ENCODE data around the genes RASSF8 and SMCO2.

DNA sequence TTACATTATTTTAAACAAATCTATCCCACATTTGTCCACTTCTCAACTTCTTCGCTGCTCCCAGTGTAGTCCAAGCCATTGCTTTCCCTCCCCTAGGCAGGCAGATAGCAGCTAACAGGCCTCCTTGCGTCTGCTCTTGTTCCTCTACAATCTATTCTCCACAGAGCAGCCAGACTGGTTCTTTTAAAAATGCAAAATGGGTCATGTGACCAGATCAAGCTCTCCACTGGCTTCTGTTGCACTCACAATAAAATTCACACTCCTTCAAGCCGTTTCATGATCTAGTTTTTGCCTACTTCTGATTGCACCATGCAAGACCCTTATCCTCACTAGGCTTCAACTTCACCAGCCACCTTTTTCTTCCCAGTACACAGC, 6.0 kb upstream of the KRAS start:
- RAMPAGE, long total RNA = no peak
- RRBS = no CpG with 5 or more reads among the region's 3 CpGs

GRCh38 chr12:25958063-25959055, at the start of gene RASSF8:
Gene RASSF8, plus strand, starts transcription at chr12:25958682.
- RAMPAGE, long total RNA = no peak
- RRBS = under 1% methylated on average over 74 of the region's 141 CpGs

- RAMPAGE, long total RNA = no peak
- RRBS = no CpG with 5 or more reads among the region's 2 CpGs
These were observed 52.6 kb downstream of the RASSF8 start for GRCh38 chr12:26011038-26011459.

GRCh38 chr12:26113245-26113860, 11.5 kb downstream of the BHLHE41 start:
- RAMPAGE, long total RNA = no peak
- RRBS = no CpG with 5 or more reads among the region's 6 CpGs

DNA sequence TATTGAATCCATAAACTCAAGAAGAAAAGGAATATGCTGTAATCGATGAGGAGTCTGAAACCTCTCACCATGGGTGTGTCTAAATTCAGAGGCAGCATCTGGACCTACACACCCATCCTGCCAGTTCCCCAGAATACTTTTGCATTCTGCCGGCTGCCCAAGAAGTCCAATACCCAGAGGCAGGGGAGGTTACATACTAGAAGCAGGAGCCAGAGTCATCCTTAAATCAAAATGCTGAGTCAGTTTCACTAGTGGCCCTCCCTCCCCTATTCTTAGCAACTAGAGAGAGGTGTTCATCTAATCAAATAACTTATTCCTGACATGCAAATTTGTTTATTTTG, 8.0 kb downstream of the BHLHE41 start:
- RAMPAGE, long total RNA = no peak
- RRBS = no CpG with 5 or more reads among the region's 2 CpGs

- RAMPAGE, long total RNA = no peak
- RRBS = no CpG with 5 or more reads among the region's 3 CpGs
These were observed 4.3 kb downstream of the BHLHE41 start for GRCh38 chr12:26120514-26120981.

DNA sequence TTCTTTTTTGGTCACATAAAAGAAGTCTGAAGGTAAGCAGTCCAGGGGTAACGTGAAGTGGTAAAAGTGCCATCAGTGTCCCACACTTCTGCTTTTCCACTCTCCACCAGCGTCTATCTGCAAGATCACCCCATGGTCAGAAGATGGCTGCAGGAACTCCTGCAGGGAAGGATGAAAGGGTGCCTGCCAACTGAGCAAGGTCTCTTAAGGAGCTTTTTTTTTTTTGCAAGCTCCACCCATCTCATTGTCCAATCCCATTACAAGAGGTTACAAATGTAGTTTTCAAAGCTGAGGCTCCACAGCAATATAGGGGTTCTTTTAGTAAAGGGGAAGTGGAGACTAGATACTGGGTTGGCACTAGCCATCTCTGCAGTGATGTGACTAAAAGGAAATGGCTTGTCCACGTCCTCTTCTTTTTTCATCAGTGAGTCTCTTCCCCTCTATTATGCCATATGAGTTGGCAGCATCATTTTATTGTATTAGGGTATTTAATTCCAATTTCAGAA, 5.9 kb upstream of the BHLHE41 start:
- RAMPAGE, long total RNA = no peak
- RRBS = no CpG with 5 or more reads among the region's 3 CpGs

- RAMPAGE, long total RNA = no peak
- RRBS = no CpG with 5 or more reads among the region's 13 CpGs
These were observed 38.1 kb downstream of the SSPN start for GRCh38 chr12:26233092-26234195.

GRCh38 chr12:26271732-26272375, 76.5 kb downstream of the SSPN start:
- RAMPAGE, long total RNA = no peak
- RRBS = no CpG with 5 or more reads among the region's 13 CpGs

DNA sequence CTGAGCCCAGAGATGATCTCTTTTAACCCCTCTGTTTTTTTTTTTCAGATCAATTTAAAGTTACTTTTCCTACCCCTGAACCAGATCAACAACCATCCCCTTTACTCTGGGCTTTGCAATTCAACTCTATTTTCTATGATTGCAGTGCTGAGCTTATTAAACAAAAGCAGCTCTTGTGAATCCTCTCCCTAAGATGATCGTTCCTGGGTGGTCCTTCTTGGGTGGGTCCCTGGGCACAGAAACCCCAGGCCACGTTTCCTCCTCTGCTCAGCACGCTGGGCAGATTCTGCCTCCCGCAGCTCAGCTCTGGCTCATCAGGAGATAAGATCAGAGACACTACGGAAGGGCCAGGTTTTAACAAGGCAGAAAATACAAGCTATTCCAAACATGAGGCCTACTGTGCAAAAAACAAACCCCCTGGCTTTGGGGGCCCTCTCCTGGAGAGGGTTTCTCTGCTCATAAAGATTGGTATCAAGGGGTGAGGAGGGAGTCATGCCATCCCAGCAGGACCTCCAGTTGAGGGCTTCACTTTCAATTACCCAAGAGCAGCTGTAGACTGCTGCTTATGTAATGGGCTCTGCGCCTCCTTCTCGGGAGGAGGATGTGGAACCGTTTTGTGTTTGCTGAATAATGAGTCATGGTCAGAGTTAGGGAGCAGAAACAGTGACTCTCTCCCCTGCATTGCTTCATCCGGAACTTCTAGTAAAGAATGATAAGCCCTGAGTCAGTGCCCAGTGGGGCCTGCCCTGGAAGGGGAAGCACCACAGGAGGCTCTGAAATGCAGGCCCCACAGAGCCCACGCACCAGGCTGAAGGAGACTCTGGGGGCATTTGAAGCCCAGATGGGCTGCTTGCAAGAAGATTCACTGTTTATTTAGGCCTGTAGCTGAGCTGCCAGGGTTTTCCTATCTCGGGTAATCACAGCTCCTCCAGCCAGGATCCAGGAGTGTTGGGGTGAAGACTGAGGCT, 79.1 kb downstream of the SSPN start:
- RAMPAGE, long total RNA = no peak
- RRBS = no CpG with 5 or more reads among the region's 11 CpGs

- RAMPAGE, long total RNA = no peak
- RRBS = no CpG with 5 or more reads among the region's 12 CpGs
These were observed 309.4 kb downstream of the ITPR2 start for GRCh38 chr12:26523337-26524269.

DNA sequence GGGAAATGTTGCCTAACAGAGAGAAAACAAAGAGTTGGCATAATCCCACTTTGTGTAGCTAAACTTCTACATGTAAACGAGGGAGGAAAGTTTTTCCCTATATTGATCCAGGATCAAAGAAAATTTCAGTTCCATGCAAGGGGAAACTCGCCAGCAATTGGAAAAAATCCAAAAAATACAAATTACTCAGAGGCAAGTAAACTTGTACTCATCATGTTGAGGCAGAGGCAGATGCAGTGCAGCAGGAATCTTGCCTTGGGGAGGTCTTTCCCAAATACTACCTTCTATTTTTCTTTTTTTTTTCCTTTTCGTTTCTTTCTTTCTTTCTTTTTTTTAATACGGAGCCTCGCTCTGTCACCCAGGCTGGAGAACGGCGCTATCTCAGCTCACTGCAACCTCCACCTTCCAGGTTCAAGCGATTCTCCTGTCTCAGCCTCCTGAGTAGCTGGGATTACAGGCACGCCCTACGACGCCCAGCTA, 96.0 kb downstream of the ITPR2 start:
- RAMPAGE, long total RNA = no peak
- RRBS = no CpG with 5 or more reads among the region's 11 CpGs

GRCh38 chr12:26798253-26798507, 34.8 kb downstream of the ITPR2 start:
- RAMPAGE, long total RNA = no peak
- RRBS = no CpG with 5 or more reads among the region's 4 CpGs

GRCh38 chr12:26938826-26939214, 550 bp downstream of the FGFR1OP2 start:
- RAMPAGE, long total RNA = no peak
- RRBS = under 1% methylated on average over 5 of the region's 17 CpGs

DNA sequence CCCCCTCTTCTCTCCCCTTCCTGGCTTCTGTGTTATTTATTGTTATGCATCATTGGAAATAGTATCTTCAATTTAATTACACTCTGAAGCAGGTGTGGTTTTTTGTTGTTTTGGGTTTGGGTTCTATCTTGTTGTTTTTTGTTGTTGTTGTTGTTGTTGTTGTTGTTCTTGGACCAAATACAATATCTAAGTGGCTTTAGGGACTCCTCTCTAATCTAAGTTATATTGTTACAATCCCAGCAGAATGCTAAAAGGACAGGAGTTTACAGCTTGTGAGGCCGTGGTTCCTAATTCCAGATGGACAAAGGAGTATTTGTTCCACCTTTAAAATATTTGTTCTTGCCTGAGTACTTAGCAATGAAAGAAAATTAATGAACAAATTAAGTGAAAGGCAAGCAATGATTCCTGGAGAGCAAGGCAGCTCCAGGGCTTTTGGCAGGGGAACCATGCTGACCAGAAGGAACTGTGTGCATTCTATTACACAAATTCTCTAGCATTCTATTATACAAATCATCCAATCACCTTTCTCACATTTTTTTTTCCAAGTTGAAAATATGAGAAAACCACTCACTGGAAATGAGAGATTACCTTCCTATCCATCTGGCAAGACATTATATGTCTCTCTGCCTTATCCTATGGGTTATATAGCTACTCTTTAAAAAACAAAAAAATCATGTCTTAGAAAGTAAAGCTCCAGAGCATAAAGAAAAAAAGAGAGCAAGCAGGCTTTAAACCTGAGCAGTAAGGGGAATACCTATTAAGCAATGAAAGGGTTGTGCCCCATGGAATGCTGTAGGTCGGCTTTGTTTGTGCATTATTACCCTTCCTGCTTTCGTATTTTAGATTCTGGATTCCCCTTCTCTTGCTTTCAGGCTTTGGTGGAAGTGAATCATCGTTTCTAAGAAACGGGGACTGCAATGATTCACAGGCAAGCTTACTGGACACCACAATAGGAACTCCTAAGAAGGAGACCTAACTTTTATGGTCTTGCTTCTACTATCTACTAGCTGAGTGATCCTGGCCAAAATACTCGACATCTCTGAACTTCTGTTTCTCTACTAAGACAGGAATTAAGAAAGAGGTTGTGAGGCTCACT, 1.7 kb upstream of the BMAL2 start:
- RAMPAGE, long total RNA = no peak
- RRBS = no CpG with 5 or more reads among the region's 6 CpGs

GRCh38 chr12:27344238-27344815, 11.7 kb downstream of the BMAL2 start:
- RAMPAGE, long total RNA = no peak
- RRBS = no CpG with 5 or more reads among the region's 3 CpGs

- RAMPAGE, long total RNA = no peak
- RRBS = no CpG with 5 or more reads among the region's 10 CpGs
These were observed 45.6 kb downstream of the BMAL2 start for GRCh38 chr12:27377813-27379040.

GRCh38 chr12:27446594-27446964, at the start of gene SMCO2:
Gene SMCO2, plus strand, starts transcription at chr12:27446736.
- RAMPAGE, long total RNA = no peak
- RRBS = no CpG with 5 or more reads among the region's 3 CpGs

DNA sequence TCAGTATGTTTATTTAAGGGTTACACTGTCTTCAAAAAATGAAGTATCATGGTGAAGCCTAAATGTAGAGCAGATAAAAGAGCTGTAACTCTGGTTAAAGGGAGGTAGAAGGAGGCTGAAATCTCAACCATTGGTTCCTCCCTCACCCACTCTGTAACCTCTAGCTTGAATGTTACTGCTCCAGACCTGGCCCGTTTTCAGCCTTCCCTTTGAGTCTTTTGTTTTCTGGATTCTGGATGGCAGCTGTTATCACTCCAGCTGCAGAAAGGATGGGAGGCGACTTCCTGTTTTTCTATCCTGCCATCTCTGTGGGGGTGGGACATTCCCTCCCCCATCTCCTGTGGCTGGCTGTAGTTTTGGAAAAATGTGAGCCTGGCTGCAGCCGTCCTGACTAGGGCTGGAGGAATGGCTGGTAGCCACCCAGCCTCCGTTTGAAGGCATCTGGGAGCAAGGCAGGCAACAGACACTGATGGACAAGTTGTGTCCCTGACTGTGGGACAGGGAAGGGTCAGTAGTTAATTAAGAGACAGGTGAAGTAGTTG, 3.0 kb upstream of the PPFIBP1 start:
- RAMPAGE, long total RNA = no peak
- RRBS = no CpG with 5 or more reads among the region's 4 CpGs

DNA sequence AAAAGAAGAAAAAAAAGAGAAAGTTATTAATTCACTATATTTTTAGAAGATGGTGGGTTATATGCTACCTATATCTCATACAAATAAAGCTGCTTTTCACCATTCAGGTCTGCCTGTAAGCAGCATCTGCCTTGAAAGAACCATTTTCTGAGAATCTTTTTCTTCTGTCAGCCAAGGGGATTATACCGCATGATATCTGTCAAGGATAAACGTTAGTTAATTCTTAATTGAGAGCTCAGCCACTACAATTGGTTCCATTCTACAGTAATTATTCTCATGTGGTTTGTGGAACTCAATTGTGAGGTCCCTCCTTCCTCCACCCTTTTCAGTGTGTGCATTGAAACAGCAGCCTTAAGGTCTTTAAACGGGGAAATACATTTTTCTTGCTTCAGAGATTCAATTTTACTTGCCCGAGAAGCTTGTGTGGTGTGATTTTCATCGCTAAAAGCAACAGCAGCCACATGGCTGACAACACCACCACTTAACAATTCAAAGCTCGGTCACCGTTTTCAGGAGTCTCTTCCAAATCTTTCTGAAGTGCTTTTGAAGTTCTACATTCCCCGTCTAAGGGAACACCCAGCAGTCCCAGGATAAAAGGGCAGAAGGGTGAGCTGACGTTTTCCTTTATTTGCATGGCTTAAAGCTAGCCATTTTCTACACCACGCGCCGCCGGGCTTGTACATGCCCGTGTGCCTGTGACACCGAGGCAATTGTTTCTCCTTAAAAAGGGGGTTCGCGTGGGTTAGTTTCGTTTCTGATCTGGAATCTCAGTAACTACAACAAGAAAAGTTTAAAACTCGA, 704 bp upstream of the PPFIBP1 start:
- RAMPAGE, long total RNA = no peak
- RRBS = no CpG with 5 or more reads among the region's 19 CpGs